Endothelial cell of umbilical vein (primary cell): ENCODE results near the gene IL32.

GRCh38 chr16:2835663-2836863, 6.0 kb downstream of the ZG16B start:
- PRO-cap = unidirectional peak, plus-strand start at chr16:2836141
CAGE:
- cytosol, long polyA minus RNA = no peak
- cytosol, long polyA plus RNA = no peak
- long polyA plus RNA = no peak
- nucleus, long polyA minus RNA = no peak
- nucleus, long polyA plus RNA = no peak

GRCh38 chr16:2858465-2859130, 628 bp upstream of the PRSS22 start:
- PRO-cap = no peak
CAGE:
- cytosol, long polyA minus RNA = no peak
- cytosol, long polyA plus RNA = no peak
- long polyA plus RNA = no peak
- nucleus, long polyA minus RNA = no peak
- nucleus, long polyA plus RNA = no peak

DNA sequence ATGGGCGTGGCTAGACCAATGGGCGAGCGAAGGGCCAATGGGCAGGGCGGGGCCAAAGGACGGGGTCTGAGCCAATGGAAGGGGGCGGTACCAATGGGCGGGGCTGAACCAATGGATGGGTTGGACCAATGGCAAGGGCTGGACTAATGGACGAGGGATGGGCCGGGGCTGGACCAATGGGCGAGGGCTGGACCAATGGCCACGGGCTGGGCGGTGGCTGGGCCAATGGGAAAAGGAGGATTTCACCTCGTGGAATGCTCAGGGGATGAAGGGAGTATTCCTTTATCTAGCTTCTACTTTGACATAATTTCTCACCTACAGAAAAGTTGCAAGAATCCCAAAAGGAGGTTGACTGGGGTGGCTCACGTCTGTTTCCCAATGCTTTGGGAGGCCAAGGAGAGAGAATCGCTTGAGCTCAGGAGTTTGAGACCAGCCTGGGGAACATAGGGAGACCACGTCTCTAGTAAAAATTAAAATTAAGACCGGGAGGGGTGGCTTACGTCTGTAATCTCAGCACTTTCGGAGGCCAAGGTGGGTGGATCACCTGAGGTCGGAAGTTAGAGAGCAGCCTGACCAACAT, 5.8 kb upstream of the FLYWCH1 start:
- PRO-cap = no peak
CAGE:
- cytosol, long polyA minus RNA = no peak
- cytosol, long polyA plus RNA = no peak
- long polyA plus RNA = no peak
- nucleus, long polyA minus RNA = no peak
- nucleus, long polyA plus RNA = no peak

DNA sequence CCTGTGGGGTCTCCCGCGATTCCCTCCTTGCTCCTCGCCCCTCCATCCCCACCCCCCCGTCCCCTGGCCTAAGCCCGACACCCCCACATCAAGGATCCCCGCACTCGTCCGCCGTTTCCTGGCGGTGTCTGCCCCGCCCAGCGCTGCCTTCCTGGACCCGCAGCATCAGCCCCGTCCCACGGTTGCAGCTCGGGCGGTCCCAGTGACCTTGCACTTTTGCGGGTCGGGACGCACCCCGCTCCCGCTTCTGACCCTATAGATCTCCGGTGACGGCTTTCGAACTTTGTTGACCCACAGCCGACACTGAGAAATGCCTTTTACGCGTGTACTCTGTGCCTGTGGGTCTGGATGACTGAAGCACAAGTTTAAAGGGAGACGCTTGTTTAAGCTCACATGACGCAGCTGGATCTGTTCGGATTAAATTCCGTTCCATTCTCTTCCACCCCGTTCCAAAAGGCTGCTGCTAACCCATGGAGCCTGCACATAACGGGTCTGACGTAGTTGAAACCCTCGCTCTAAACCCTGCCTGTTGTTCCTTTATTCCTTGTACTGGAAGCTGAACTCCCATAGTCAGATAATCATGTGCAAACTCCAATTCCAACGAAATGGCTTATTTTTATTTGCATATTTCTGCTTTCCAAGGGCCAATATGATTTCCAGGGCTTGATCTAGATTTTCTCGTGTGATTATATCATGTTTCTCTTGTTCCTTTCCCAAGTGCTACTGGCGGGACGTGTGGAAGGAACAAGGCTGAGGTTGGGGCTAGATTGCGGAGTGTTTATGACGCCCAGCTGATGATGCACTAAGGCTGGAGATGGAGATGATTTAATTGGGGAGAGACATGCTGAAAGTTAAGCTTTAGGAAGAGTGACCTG, 794 bp downstream of the FLYWCH1 start:
- PRO-cap = unidirectional peak, minus-strand start at position 354 of the sequence
CAGE:
- cytosol, long polyA minus RNA = no peak
- cytosol, long polyA plus RNA = no peak
- long polyA plus RNA = no peak
- nucleus, long polyA minus RNA = no peak
- nucleus, long polyA plus RNA = no peak

DNA sequence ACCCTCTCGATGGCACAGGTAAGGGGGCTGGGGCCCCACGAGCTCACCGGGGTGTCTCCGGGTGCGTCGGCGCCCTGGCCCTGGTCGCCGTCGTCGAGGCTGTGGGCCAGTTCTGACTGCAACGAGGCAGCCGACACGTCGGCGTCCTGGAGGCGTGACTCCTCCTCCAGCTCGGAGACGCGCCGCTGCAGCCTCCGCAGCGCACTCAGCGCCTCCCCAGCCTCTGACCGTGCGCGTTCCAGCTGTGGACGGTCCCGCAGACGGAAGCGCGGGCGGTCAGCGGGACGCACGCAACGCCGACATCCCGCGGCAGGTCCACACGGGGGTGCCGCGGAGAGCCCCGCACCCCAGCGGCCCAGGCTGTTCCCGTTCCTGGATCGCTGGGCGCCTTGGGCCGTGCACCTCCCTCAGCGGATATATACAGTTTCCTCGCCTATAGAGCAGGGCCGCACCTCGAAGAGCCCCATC, 5.7 kb downstream of the THOC6 start:
- PRO-cap = no peak
CAGE:
- cytosol, long polyA minus RNA = no peak
- cytosol, long polyA plus RNA = no peak
- long polyA plus RNA = no peak
- nucleus, long polyA minus RNA = no peak
- nucleus, long polyA plus RNA = no peak

DNA sequence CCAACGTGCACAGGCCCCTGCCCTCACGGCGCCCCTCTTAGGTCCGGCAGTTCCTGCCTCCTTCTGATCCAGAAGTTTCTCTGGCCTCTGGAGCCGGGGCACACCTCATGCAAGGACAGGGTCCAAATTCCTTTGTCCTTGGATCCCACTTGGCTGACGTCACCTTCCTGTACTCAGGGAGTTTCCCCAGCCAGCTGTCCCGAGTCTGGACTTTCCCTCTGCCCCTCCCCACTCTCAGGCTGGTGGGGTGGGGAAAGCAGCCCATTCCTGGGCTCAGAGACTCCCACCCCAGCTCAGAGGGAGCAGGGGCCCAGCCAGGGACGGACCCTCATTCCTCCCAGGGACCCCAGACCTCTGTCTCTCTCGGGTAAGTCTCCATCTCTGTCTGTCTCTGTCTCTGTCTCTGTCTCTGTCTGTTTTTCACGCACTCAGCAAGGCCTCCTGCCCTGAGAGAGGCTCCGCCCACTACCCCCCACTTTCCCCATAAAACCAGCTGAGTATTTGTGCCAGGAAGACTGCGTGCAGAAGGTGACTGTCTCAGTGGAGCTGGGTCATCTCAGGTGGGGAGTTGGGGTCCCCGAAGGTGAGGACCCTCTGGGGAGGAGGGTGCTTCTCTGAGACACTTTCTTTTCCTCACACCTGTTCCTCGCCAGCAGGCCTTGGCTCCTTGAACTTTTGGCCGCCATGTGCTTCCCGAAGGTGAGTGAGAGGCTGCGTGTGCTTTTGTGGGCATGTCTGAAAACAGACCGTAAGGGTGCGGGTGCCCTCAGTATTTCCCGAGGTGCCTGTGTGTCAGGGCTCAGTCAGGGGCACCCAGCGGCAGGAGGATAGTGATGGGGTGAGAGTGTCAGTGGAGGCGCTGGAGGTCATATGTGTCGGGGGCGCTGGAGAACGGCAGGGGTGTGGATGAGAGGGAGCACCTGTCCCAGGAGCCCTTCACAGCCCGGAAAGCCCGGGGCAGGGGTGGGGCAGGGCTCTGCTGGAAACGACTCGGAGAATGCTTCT, at the start of gene IL32:
Gene IL32, plus strand, starts transcription at position 513 of the 1,005 bp plus-strand sequence.
- PRO-cap = bidirectional peak, plus-strand start at position 231 of the sequence, minus-strand start at position 82 of the sequence; bidirectional peak, plus-strand start at position 512 of the sequence, minus-strand start at position 443 of the sequence
CAGE:
- cytosol, long polyA minus RNA = start-site peak on the plus strand centred at position 254 of the sequence, 47 bp wide, 99 reads; start-site peak on the plus strand centred at position 532 of the sequence, 24 bp wide, 99 reads
- cytosol, long polyA plus RNA = start-site peak on the plus strand centred at position 290 of the sequence, 153 bp wide, 2,494 and 2,246 reads in 2 replicates; start-site peak on the plus strand centred at position 507 of the sequence, 67 bp wide, 3,812 and 2,632 reads in 2 replicates
- long polyA plus RNA = start-site peak on the plus strand centred at position 284 of the sequence, 166 bp wide, 6,556 and 4,764 reads in 2 replicates; start-site peak on the plus strand centred at position 507 of the sequence, 67 bp wide, 4,117 and 3,100 reads in 2 replicates
- nucleus, long polyA minus RNA = start-site peak on the plus strand centred at position 260 of the sequence, 78 bp wide, 382 reads; start-site peak on the plus strand centred at position 514 of the sequence, 22 bp wide, 142 reads
- nucleus, long polyA plus RNA = start-site peak on the plus strand centred at position 251 of the sequence, 99 bp wide, 918 and 861 reads in 2 replicates; start-site peak on the plus strand centred at position 516 of the sequence, 50 bp wide, 868 and 513 reads in 2 replicates

- PRO-cap = bidirectional peak, plus-strand start at chr16:3124485, minus-strand start at chr16:3124289; bidirectional peak, plus-strand start at chr16:3124852, minus-strand start at chr16:3124582
CAGE:
- cytosol, long polyA minus RNA = no peak
- cytosol, long polyA plus RNA = no peak
- long polyA plus RNA = no peak
- nucleus, long polyA minus RNA = no peak
- nucleus, long polyA plus RNA = no peak
Measured at GRCh38 chr16:3123889-3125055, 10.6 kb upstream of the ZNF213 start.

DNA sequence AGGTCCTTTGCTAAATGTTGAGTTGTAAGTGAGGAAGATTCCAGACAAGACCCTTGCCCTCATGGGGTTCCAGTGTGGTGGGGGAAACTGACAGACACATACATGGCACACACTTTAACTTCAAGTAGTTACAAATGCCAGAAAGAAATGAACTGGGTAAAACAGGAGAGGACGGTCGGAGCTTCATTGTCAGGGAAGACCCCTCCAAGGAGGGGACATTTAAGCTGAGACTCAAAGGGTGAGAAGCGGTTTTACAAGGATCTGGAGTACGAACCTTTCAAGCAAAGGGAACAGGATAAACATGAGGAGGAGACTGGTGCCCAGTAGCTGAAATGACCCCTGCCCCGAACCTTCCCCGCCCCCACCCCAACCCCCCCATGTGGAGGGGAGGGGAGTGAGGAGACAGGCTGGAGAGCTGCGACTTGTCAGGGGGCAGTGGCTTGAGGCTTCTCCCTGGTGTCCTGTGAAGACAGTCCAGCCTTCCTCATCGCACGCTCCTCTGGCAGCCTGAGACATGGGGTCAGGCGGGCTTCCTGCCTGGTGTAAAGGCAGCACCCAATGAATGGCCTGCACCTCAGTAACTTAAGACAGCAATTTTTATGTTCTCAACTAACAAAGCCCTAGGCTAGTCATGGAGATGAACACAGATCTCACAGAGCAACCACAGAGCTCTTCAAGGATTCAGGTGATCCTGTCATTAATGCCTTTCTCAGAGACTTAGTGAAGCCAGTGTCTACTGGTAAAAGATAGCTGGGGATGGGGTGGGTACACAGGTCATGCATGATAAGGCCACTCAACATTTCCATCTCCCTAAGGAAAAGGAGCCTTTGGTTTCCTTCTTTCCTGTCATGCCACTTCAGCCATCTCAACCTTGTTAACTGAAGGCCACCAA, 9.2 kb upstream of the ZNF213 start:
- PRO-cap = no peak
CAGE:
- cytosol, long polyA minus RNA = no peak
- cytosol, long polyA plus RNA = no peak
- long polyA plus RNA = no peak
- nucleus, long polyA minus RNA = no peak
- nucleus, long polyA plus RNA = no peak

DNA sequence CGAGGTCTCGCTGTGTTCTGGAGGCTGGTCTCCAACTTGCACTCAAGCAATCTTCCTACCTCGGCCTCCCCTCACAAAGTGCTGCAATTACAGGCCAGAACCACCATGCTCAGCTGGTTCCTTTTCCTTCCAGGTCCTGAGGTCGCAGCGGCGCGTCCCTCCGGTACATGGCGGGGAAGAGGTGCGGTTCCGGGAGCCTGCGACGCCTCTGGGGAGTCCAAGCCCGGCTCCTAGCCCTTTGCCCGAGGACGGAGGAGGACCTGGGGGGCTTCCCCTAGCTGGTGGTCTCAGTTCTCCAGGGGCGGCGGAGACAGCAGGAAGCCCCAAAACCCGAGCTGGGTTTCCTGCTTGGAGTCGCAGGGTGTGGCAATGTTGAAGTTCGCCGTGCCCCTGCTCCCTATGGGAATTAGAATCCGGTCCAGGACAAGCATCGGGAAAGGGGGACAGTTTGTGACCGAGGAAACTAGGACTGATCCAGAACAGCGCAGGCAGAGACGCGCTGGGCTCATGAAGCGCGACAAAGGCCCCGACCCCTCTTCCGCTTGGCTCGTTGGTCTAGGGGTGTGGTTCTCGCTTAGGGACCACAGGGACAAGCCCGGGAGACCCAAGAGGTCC, 25.1 kb downstream of the ZNF213 start:
- PRO-cap = no peak
CAGE:
- cytosol, long polyA minus RNA = no peak
- cytosol, long polyA plus RNA = no peak
- long polyA plus RNA = no peak
- nucleus, long polyA minus RNA = no peak
- nucleus, long polyA plus RNA = no peak

DNA sequence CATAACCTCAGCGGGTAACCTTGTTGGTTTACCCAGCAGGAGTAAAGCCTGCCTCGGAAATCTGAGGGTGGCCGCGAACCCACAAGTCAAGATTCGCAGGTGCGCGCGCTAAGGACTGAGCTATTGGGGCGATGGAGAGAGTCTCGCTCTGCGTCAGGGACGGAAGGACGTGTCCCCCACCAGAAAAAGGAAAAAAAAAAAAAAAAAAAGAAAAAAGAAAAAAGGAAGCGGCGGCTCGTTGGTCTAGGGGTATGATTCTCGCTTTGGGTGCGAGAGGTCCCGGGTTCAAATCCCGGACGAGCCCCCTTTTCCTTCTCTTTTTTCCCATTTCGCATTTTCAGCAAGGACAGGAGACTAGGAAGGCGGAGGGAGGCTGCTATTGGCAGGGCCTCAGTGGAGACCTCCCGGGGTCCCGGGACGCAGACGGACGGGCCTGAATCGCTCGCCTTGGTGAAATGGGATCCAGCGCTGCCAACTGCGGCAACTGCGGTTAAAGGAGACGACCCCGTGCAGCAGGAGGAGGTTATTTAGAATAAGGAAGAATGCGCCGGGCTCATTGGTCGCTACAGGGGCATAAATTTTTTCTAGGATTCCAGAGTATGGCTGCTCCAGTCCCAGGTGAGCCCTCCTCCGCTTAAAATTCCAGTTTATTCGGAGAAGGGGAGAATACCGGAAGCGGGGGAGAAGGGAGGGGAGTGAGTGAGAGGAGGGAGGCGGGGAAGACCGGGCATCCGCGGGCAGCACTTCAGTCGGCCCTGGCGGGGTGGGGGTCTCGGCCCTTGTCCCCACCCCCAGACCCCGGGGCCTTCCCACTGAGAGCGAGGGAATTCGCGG, 46.9 kb downstream of the ZNF200 start:
- PRO-cap = no peak
CAGE:
- cytosol, long polyA minus RNA = no peak
- cytosol, long polyA plus RNA = no peak
- long polyA plus RNA = no peak
- nucleus, long polyA minus RNA = no peak
- nucleus, long polyA plus RNA = no peak

GRCh38 chr16:3264376-3264827, 8.0 kb upstream of the MEFV start:
- PRO-cap = bidirectional peak, plus-strand start at chr16:3264703, minus-strand start at chr16:3264434
CAGE:
- cytosol, long polyA minus RNA = no peak
- cytosol, long polyA plus RNA = no peak
- long polyA plus RNA = no peak
- nucleus, long polyA minus RNA = no peak
- nucleus, long polyA plus RNA = no peak

DNA sequence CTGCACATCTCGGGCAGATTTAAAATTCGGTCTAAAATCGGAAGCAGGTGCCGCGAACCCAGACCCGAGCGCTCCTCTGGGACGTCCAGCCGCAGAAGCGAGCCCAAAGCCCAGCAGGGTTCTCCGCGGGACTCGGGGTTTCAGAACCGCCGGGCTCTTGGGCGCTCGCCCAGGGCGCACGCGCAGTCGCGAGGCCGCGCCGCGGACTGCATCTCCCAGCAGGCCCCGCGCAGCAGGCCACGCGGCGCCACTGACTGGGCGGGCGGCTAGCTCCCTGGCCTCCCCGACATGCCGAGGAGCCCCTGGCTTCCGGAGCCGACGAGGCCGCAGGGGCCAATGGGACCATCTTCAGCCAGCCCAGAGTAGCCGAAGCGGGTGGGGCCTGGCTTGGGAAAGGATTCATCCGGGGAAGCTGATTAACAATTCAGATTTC, 578 bp upstream of the ZNF263 start:
- PRO-cap = bidirectional peak, plus-strand start at position 240 of the sequence, minus-strand start at position 252 of the sequence; bidirectional peak, plus-strand start at position 427 of the sequence, minus-strand start outside the sequence
CAGE:
- cytosol, long polyA minus RNA = no peak
- cytosol, long polyA plus RNA = no peak
- long polyA plus RNA = no peak
- nucleus, long polyA minus RNA = no peak
- nucleus, long polyA plus RNA = no peak

DNA sequence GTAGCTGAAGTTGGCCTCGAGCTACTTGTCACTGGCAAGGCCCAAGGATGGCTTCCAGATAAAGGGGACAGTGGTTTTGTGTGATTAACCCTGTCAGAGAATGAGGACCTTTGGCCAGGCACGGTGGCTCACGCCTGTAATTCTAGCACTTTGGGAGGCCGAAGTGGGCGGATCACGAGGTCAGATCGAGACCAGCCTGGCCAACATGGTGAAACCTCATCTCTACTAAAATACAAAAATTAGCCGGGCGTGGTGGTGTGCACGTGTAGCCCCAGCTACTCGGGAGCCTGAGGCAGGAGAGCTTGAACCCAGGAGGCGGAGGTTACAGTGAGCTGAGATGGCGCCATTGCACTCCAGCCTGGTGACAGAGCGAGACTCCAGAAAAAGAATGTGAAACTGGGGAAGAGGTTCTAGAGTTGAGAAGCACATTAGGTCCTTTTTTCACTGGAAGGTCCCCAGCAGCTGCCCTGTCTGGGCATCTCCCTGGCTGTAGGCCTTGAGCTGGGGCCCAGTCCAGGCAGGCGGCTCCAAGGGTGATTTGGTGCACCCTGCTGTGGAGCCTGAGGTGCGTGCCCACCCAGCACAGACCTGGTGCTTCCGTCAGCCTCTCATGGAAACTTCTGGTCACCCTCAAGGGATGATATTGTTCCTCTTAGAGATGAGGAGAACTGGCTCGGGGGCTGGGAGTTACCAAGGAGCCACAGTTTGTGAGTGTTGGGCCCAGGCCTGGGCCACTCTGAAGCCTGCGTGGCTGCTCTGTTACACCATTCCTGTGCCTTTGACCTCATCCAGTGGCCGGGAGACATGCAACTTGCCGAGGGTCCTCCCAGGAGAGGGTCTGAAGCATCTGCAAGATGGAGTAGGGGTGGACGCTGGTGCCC, 8.0 kb downstream of the C16orf90 start:
- PRO-cap = no peak
CAGE:
- cytosol, long polyA minus RNA = no peak
- cytosol, long polyA plus RNA = no peak
- long polyA plus RNA = no peak
- nucleus, long polyA minus RNA = no peak
- nucleus, long polyA plus RNA = no peak

- PRO-cap = no peak
CAGE:
- cytosol, long polyA minus RNA = no peak
- cytosol, long polyA plus RNA = no peak
- long polyA plus RNA = no peak
- nucleus, long polyA minus RNA = no peak
- nucleus, long polyA plus RNA = no peak
Measured at GRCh38 chr16:3496297-3496955, 1.1 kb upstream of the C16orf90 start.

DNA sequence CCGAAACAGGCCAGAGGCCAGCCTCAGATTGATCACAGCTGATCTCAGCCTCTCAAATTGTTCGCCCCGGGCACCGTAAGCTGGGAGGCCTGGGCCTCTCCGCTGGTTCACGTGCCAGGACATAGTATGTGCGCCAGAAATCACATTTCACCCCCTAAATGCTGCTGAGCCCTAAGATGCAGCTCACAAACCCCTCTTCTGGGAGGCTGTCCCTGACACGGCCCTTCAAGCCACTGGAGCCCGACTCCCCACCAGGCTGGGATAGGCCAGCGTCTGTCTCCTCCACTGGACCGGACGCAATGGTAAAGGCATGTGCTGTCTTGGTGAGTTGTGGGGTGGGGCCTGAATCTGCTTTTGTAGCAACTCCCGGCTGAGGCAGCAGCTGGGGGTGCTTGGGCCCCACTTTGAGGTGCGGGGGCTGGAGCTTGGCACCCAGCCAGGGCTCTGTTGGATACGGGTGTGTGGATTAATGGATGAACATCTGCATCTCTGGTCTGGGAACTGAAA, 3.4 kb upstream of the NLRC3 start:
- PRO-cap = no peak
CAGE:
- cytosol, long polyA minus RNA = no peak
- cytosol, long polyA plus RNA = no peak
- long polyA plus RNA = no peak
- nucleus, long polyA minus RNA = no peak
- nucleus, long polyA plus RNA = no peak

GRCh38 chr16:3588823-3590060, 12.0 kb upstream of the NLRC3 start:
- PRO-cap = no peak
CAGE:
- cytosol, long polyA minus RNA = no peak
- cytosol, long polyA plus RNA = no peak
- long polyA plus RNA = no peak
- nucleus, long polyA minus RNA = no peak
- nucleus, long polyA plus RNA = no peak

DNA sequence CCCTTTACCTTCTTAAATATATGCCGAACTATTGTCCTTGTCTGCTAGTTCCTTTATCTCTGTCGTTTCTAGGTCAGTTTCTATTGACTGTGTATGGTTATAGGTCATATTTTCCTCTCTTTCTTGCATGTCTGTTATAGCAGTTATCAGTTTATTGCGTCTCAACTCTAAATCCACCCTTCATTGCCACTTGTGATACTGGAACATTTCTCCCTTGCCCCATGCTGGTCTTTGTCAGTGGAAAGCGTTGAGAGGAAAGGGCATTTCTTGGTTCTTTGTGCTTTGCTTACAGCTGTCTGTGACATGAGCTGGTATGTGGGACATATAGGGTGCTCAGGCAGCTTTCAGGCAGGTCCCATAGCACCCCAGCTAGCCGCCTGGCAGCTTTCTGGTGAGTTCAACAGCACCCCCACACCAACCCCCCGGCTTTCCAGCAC, 15.5 kb upstream of the DNASE1 start:
- PRO-cap = no peak
CAGE:
- cytosol, long polyA minus RNA = no peak
- cytosol, long polyA plus RNA = no peak
- long polyA plus RNA = no peak
- nucleus, long polyA minus RNA = no peak
- nucleus, long polyA plus RNA = no peak

DNA sequence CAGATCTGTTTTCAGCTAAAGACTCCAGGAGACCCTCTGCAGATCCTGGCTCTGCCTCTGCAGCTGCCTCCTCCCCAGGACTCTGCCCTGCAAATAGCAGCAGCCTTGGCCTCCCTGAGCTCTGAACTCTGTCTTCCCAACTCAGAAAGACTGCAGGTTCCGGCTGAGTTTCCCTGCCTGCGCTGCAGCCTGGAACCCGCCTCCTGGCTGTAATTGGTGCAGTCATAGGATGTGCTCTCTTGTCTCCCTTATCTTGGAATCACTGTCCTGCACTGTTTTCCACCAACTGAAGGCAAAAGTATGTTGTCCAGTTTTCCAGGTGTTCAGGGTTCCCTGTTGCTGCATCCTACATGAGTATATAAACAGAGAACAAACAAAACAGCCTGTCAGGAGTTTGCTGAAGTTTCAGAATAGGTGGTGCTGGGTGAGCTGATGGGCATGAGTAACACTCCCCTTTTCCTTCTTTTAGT, 14.2 kb upstream of the DNASE1 start:
- PRO-cap = no peak
CAGE:
- cytosol, long polyA minus RNA = no peak
- cytosol, long polyA plus RNA = no peak
- long polyA plus RNA = no peak
- nucleus, long polyA minus RNA = no peak
- nucleus, long polyA plus RNA = no peak

DNA sequence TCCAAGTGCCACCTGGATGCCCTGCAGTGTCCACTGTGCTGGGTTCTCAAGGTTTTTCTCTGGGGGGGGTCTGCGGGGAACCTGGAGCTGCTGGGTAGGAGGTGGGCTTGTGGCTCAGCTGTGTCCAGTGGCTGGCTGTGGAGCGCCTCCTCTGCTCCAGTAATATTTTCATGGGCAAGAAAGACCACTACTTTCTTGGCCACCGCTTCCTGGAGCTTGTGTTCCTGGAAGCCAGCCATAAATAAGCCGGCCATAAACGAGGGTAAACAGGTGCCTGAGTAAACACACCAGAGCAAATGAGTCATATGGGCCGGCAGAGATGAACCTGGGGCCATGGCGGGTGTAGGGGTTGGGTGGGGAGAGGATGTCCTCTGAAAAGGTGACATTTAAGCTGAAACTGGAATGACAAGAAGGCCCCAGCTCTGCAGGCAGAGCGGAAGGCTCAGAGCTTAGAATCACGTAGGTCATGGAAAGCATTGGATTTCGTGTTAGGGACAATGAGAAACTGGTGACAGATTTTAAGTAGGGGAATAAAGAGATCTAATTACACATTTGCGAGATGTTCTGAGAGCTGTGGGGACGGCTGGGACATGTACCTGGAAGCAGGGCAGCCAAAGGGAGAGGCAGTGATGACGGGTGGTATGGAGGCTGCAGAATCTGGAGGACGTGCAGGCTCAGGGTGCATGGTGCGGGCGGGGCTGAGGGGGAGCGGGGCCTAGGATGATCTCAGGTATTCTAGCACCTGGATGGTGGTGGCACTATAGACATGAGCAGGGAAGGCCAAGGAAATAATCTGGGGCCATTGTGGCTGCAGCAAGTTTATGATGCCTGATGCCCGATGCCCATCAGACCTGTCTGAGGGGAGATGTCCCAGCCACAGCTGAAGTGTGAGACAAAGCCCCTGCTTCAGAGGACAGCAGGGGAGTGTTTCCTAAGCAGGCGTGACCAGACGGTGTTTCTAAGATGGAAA, 8.1 kb upstream of the DNASE1 start:
- PRO-cap = no peak
CAGE:
- cytosol, long polyA minus RNA = no peak
- cytosol, long polyA plus RNA = no peak
- long polyA plus RNA = no peak
- nucleus, long polyA minus RNA = no peak
- nucleus, long polyA plus RNA = no peak

DNA sequence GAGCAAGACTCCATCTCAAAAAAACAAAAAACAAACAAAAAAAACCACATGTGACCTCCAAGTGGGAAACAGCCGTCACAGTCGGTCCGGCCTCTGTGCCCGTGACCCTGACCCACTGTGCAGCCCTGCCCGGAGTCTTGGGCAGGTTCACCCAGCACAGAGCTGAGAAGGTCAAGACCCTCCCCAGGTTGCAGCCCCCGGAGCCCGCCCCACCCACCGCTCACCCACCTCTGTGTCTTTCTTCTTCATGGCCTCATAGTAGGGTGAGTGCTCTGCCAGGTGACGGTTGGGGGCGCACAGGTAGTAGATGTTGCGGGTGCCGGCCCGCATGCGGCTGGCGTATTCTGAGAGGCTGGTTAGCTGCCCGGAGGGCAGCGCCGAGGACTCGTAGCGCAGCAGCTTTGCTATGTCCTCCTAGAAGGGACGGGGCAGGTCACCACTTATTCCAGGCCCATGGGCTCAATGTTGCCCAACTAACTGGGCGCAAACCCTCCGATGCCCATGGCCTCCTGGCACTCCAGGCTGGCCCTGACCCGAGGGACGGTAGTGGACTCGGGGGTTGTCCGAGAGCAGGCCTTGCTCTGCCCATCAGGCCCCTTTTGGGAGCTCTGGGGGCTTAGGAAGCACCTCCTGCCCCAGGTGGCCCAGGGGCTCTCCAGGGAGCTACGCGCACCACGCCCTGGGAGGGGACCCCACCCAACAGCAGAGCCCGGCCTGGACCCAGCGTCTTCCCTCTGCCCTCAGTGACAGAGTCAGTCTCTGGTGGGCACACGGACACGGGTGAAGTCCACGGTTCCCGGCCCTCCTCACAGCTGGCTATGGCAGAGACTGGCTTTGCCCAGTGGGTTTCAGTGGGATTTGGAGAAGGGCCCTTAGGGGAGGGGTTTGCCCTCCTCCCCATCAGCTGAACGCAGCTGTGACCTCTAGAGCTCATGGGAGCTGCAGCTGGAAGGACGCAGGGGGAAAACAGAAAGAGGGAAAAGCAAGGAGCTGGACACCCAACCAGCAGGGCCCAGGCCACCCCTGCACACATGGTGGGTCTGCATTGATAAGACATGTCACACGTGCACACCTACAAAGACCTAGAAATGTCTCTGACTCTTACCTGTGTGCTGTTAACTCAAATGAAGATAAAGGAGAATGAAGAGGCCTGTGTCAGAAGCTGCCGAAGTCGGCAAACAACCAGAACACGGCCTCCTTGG, 10.0 kb downstream of the DNASE1 start:
- PRO-cap = no peak
CAGE:
- cytosol, long polyA minus RNA = no peak
- cytosol, long polyA plus RNA = no peak
- long polyA plus RNA = no peak
- nucleus, long polyA minus RNA = no peak
- nucleus, long polyA plus RNA = no peak